CD14-positive monocyte (primary cell): Measurements from ENCODE around the genes DTX3L and SEC22A.

- CAGE, long polyA plus RNA, result no peak
Measured at GRCh38 chr3:120693639-120694165, 11.7 kb upstream of the HGD start.

GRCh38 chr3:121695954-121696701 is 35.4 kb upstream of the HCLS1 start:
- CAGE, long polyA plus RNA, result no peak

DNA sequence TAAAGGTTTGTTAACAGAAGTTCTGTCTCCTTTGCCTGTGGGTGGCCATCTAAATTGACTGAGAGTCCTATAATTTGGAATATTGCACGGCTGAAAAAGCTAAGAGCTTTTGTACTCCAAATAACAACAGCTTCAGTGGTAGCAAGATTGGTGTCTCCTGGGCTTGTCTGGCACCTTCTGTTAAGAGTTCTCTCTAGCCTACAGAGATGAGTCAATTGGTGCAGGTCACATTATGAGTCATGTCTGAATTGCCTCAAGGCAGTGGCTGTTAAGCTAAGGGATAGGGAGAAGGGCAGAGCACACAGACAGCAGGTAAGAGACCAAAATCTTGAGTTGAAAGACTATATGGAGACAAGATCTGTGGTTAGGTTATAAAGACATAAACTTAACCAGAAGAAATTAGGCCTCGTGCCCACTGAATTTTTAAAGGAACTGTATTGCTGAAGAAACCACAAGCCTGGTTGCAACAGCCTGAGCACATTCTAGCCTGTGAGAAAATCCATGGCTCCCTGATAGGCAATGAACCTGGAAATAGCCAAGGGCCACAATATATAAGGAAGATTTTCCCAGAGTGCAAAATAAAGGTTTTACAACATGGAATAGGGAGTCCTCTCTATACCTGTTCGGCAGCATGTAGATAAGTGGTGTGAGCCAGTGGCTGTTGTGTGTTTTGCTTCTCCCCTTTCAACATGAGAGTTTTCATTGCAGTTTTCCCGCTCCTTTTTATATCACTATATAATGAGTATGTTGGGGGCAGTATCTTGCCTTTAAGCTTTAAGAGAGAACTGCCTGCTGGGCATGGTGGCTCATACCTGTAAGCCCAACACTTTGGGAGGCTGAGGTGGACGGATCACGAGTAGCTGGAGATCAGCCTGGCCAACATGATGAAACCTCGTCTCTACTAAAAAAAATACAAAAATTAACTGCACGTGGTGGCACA is 19.3 kb upstream of the KPNA1 start:
- CAGE, long polyA plus RNA, result no peak

DNA sequence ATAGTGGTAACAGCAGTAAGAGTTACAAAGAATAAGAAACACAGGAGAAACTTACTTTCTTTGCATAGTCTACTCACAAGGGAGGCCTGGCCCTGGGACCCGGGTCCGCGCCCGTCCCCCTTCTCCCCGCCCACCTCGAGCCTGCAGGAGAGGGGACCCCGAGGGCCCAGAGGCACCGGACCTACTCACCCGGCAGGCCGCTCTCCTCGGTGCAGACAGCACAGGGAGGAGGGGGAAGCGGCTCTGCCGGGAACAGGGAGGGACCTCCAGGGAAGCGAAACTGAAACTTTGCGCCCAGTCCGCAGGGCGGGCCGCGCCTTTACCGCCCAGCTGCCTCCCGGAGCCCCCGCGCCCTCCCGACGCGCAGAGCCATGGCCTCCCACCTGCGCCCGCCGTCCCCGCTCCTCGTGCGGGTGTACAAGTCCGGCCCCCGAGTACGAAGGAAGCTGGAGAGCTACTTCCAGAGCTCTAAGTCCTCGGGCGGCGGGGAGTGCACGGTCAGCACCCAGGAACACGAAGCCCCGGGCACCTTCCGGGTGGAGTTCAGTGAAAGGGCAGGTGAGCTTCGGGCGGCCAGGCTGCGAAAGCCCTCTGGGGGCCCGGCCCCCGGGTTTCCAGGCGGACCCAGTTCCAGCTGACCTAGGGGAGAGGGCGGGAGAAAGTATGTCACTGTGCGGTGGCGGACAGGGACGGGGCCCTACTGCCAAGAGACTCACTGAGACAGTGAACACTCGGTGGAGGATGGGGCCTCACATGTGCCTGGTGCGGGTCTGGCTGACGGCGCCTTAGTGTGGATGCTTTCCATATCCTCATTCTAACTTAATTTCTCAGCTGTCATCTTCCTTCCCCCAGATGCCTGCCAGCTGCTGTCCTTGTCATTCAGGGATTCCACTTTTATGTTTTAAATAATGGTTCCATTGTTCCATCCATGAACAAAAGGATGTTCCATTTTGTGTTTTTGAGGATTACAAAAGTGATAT is at the start of gene DTX3L:
DTX3L (plus strand) TSS at position 283 of the 980 bp plus-strand sequence.
- CAGE, long polyA plus RNA, result start-site peak on the minus strand centred at position 201 of the sequence, 21 bp wide, 140 and 189 reads in 2 replicates; start-site peak on the plus strand centred at position 338 of the sequence, 58 bp wide, 47 and 237 reads in 2 replicates; start-site peak on the plus strand centred at position 501 of the sequence, 105 bp wide, 19 and 27 reads in 2 replicates

GRCh38 chr3:122795708-122796242 is 906 bp downstream of the SLC49A4 start:
- CAGE, long polyA plus RNA, result no peak

DNA sequence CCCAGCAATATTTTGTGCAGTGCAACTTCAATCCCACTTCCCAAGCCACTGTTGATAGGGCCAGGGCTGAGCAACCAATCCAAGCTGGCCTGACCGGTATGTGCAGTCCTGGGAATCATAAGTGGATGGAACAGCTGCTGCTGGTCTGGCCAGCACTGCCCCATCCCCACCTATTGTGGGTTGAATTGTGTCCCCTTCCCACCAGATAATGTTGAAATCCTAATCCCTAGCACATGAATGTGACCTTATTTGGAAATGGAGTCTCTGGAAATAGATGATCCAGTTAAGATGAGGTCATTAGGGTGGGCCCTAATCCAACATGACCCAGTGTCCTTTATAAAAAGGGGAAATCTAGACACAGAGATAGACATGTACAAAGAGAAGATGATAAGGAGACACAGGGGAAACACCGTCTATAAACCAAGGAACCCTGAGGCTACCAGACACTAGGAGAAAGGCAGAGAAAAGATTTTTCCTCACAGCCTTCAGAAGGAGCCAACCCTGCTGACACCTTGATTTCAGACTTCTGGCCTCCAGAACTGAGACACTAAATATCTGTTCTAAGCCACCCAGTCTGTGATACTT is 13.6 kb upstream of the PDIA5 start:
- CAGE, long polyA plus RNA, result no peak

GRCh38 chr3:123085364-123085958 is 18.6 kb downstream of the PDIA5 start:
- CAGE, long polyA plus RNA, result no peak

DNA sequence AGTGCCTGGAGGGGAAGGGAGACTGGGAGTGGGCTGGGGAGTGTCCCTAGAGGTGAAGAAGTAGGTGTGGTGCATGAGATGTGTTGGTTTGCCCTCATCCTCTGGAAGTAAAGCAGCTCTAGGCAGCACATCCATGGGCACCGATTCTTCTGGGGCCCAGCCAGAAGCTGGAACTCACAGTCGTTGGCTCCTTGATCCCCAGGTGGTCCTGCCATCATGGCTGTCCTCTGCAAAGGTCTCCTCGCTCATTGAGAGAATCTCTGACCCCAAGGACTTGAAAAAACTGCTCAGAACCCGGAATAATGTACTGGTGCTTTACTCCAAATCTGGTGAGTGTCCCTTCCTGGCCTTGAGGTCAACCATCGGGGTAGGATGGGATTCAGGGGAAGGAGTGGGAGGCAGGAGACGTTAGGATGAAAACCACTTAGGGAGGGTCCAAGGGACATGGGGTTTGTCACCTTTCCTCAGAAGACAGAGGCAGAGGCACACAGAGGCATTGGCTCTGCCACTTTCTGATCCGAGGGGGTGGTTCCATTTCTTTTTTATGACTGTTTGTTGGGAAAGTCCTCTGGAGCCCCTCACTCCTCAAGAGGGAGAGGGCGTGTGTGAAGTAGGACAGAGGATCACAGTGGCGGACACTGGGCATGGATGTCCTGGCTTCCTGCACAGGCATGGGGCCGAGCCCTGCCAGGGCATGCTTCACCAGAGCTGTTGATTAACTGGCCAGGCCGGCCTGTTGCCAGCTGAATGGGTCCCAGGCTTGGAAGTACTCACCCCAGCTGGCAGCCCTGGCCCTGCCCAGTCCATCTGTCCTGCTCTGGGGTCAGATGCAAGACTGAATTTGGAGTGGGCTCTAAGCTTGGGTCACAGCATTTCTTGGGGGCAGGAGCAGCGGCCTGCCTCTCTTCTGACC is 22.4 kb downstream of the PDIA5 start:
- CAGE, long polyA plus RNA, result no peak

- CAGE, long polyA plus RNA, result no peak
Measured at GRCh38 chr3:123143691-123144553, 57.8 kb upstream of the SEC22A start.

GRCh38 chr3:123201137-123202081 is at the start of gene SEC22A:
SEC22A (plus strand) TSS chr3:123201943.
- CAGE, long polyA plus RNA, result no peak

- CAGE, long polyA plus RNA, result no peak
Measured at GRCh38 chr3:123209298-123210276, 7.8 kb downstream of the SEC22A start.

DNA sequence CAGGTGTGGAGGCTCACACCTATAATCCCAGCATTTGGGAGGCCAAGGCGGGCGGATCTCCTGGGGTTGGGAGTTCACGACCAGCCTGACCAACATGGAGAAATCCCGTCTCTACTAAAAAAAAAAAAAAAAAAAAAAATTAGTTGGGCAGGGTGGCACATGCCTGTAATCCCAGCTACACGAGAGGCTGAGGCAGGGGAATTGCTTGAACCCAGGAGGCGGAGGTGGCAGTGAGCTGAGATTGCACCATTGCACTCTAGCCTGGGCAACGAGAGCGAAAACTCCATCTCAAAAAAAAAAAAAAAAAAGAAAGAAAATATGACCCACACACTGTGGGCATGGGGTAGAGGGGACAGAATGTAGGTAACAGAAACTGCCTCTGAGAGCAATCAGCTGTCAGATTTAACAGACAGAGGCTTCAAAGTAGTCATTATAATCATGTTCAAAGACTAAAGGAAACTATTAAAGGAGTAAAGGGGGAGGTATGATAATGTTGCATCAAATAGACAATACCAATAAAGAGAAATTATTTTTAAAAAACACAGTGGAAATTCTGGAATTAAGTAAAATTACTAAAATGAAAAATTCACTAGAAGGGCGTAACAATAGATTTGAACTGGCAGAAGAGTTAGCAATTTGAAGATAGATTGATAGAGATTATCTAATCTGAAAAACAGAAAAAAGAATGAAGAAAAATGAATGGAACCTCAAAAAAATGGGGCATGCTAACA is 26.7 kb downstream of the SEC22A start:
- CAGE, long polyA plus RNA, result no peak

DNA sequence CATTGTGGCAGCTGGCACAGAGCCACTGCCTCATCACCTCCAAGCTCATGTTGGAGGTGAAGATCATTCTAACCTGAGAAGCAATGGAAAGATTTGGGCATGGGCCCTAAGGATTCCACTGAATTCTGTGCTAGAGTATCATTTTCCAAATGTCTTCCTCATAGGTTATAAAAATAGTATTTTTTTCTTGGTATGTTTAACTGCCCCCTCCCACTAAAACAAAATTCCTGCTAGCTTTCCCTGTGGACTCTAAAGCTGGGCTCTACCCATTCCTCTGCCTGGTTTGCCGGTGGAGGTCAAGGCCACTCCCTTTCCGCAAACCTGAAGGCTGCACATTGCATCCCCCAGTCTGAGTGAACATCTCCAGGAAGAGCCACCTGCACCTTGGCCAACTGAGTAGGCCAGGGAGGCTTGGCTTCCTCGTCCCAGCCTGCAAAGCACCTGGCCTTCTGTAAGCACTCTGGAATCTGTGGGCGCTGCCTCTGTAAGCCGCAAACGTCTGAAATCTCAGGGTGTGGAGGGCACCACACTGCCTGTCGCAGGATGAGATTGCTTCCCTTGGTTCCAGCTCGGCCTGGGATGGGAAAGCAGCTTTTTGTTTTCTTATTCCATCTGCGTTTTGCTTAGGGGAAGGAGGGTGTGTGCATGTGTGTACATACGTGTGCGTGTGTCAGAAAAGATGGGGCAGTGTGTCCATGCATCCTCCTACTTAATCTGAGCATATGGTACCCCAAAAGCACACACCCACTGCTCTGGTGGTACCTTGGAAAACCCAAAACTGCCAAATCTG is 81.3 kb downstream of the SEC22A start:
- CAGE, long polyA plus RNA, result no peak

GRCh38 chr3:123396597-123397379 is 52.1 kb downstream of the ADCY5 start:
- CAGE, long polyA plus RNA, result no peak

DNA sequence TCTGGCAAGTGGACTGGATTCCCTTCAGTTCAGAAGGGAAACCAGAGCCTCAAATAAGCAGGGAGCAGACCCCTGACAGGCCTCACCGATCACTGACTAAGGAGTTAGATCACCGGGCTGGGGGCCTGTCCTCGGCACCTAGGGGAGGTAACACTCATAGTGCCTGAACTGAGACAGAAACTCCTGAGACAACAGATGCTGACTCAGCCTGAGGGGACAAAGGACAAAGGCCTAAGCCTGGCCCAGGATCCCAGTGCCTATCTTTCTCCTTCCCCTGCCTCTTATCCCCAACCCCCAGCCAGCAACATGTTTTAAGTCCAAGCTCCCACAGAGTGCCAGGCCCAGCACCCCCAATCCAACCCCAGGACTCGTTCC is 37.6 kb downstream of the ADCY5 start:
- CAGE, long polyA plus RNA, result no peak

GRCh38 chr3:123523236-123523441 is 61.7 kb downstream of the HACD2 start:
- CAGE, long polyA plus RNA, result no peak

GRCh38 chr3:123603919-123604458 is 19.1 kb upstream of the HACD2 start:
- CAGE, long polyA plus RNA, result no peak

DNA sequence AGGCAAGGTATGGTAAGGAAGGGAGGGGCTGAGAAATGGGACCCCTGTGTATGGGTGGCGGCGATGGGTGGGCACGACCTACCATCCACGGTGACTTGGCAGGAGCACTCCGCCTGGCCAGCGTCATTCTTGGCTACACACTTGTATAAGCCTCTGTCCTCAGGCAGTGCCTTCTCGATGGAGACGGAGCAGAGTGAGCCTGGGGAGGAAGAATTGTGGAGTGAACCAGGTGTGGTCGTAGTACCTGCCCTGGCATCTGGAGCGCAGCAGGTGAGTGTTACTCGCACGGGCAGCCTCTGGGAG is 107.8 kb upstream of the HACD2 start:
- CAGE, long polyA plus RNA, result no peak

GRCh38 chr3:123739448-123740145 is 144.5 kb downstream of the MYLK start:
- CAGE, long polyA plus RNA, result no peak

GRCh38 chr3:123953663-123954212 is 7.3 kb downstream of the CCDC14 start:
- CAGE, long polyA plus RNA, result no peak